OCI-LY7 (cell line): ENCODE measurements around a stretch of chr2.

GRCh38 chr2:221235891-221236334 lies 336.2 kb downstream of the EPHA4 start:
- PRO-cap, result no peak
- RAMPAGE, long total RNA, result no peak

DNA sequence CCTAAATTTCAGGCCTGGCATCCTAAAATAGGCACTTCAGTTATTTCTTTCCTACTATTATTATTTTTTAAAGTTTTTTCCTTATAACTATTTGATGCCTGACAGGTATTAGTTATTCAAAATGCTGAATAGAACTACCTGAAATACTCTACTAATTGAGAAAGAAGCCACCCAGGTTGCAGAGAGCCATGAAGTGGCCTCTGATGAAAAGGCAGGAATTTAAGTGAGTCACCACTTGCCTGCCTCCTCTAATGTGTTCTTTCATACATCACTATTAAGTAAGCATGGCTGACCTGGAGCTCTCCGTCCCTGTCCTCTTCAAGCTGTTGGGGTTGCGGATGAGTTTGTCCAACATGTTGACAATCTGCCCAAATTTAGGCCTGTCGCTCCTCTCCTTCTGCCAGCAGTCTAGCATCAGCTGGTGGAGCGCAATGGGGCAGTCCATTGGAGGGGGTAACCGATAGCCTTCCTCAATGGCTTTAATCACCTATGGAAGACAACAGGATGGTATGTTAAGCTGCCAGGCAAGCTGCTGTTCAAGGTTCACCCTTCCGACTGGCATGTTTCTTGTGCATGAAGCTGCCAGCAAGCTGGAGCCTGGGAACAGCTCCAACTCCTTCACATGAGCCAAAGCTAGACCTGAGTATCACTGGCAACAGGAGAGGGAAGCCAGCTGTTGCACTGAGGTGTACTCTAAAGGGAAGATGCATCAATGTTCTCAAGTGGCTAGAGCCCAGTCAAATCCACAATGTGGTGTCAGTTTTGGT lies 142.3 kb downstream of the EPHA4 start:
- PRO-cap, result no peak
- RAMPAGE, long total RNA, result no peak

GRCh38 chr2:221455304-221455822 lies 116.7 kb downstream of the EPHA4 start:
- PRO-cap, result no peak
- RAMPAGE, long total RNA, result no peak

GRCh38 chr2:221563690-221564667 lies 8.1 kb downstream of the EPHA4 start:
- PRO-cap, result no peak
- RAMPAGE, long total RNA, result no peak

DNA sequence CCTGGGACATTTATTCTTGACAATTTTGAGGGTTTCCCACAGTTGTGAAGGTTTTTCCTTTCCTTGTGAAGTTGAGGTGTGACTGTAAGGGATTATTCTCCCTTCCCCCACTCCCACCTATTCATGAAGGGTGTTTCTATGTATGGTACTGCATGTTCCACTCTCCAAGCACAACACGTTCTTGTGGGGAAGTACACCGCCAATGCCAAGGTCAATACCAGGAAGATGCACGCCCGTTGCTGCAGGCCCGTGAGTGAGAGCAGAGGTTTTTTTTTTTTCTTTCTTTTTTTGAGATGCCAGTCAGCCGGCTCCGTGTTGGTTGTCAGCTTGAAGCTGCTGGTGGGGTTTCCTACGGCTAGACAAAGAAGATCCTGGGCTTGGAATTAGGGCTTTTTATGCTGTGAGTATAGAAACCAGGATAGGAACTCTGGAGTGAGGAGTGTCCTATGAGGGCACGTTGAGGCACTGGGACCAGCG lies 38.6 kb upstream of the EPHA4 start:
- PRO-cap, result no peak
- RAMPAGE, long total RNA, result no peak

DNA sequence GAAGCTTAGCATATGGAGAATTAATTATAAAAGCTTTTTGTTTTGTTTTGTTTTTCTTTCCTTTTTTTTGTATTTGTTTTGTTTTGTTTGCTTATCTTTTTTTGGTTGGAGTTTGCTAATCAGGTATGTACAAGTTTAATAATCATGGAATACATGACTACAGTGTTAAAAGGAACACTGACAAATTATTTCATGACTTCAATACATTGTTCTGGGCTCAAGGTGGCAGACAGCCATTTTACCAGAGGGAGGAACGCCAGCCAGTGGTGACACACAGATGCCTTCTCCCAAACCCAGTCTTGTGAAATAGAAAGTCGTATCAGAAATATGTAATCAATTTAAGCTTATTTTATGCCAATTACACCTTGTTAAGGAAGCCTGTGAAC lies 263.9 kb upstream of the EPHA4 start:
- PRO-cap, result no peak
- RAMPAGE, long total RNA, result no peak

GRCh38 chr2:222319632-222319946 lies 366 bp downstream of the ENSG00000288658 start:
- PRO-cap, result no peak
- RAMPAGE, long total RNA, result no peak

DNA sequence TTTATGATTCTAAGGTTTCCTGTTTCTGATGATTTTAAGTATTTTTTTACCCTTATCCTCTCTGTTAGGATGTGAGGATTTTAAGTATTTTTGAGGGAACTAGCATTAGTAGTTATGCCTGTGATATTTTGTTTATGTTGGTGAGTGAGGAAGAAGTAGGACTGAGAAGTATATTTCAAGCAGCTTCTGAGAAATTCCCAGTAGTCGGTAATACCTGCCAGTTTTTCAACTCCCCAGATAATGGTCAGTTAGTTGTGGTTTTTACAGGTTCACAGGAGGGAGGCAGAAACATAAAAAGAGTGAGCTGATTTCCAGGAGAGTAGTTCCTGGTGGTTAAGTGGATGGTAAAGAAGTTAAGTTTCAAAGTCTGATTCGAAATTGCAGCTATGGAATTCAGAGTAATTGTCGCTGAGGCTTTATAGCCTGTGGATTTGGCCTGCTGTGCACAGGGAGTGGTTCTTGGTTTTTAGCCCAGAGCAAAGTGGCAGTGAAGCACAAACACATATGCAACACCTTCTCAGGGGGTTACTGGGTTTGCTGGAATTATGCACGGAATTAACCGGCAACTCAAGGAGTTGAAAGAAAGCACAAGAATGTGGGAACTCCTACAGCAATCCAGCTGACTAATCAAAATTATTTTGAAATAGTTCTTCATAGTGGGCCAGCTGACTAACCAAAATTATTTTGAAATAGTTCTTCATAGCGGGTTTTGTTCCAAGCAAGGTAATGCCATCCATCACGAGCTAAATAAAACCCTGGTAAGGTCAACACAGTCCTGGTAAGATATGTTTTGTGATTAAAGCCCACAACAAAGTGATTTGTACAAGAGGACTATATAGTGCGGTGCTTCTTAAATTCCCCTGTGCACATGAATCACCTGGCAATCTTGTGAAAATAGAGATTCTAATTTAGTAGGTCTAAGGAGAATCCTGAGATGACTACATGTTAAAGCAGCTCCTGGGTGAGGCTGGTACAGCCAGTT lies 94.3 kb downstream of the SGPP2 start:
- PRO-cap, result no peak
- RAMPAGE, long total RNA, result no peak

DNA sequence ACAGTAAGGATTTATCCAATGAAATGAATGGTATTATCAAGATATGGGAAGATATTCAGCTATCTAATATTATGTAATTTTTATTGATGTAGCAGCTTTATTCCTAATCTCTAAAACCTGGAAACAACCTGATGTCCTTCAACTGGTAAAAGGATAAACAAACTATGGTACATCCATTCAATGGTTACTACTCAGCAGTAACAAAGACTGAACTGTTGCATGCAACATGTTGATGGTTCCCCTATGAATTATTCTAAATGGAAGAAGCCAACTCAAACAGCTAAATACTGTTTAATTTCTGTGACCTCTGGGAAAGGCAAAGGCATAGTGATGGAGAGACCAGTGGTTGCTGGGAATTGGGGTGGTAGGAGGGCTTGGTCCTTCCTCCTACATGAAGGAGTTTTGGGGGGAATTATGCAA lies 113.5 kb downstream of the SGPP2 start:
- PRO-cap, result no peak
- RAMPAGE, long total RNA, result no peak

DNA sequence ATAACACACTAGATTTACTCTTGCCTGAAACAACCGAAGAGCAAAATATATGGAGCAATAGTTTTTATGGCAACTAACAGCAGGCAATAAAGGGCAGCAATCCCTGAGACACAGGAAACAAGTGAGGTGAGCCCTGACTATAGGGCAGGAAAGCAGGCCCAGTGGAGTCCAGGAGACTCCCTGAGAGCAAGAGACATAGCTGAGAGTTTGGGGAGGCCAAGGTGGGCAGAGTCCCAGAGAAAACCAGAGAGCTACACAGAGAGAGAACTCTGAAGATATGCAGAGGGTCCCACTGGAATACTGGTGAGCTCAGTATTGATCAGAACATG lies 18.8 kb downstream of the FARSB start:
- PRO-cap, result no peak
- RAMPAGE, long total RNA, result no peak

DNA sequence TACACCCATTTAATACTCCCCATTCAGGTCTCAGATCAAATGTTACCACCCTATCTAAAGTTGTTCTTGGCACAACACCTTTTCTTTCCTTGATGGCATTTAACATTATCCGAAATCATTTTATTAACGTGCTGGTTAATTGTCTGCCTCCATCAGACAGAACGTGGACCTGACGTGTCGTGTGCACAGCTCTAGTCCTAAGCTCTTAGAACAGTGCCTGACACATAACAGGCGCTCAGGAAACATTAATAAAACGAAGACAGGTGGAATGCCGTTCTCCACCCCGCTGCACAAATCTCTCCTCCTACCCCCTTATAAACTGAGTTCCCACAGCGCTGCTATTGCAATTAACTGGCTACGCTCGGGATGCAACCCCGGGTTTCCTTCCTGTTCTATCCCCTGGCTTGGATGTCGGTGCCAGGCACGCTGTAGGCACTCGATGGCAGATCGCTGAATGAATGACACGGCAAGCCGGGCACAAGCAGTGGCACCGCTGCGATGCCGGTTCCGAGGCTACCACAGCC lies 496 bp downstream of the FARSB start:
- PRO-cap, result unidirectional peak, plus-strand start at position 155 of the sequence; bidirectional peak, plus-strand start at position 344 of the sequence, minus-strand start at position 199 of the sequence; bidirectional peak, plus-strand start at position 435 of the sequence, minus-strand start at position 456 of the sequence
- RAMPAGE, long total RNA, result no peak

- PRO-cap, result no peak
- RAMPAGE, long total RNA, result no peak
Observed at GRCh38 chr2:222879186-222879842, 18.5 kb downstream of the ACSL3 start.

DNA sequence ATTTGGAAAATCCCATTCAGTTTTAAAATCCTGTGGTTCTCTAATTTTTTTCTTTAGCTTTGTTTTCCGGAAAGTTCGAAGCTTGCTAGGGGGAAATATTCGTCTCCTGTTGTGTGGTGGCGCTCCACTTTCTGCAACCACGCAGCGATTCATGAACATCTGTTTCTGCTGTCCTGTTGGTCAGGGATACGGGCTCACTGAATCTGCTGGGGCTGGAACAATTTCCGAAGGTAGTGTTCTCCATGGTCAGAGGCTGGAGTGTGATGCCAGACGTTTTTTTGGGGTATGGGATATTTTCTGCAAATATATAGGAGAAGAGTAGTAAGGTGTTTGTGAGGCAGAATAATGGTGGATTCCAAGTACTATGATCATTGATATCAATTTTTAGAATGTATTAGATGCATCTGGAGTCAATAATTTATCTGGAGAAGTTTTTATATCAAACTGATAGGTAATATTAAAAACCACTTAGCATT lies 66.2 kb downstream of the ACSL3 start:
- PRO-cap, result no peak
- RAMPAGE, long total RNA, result no peak

DNA sequence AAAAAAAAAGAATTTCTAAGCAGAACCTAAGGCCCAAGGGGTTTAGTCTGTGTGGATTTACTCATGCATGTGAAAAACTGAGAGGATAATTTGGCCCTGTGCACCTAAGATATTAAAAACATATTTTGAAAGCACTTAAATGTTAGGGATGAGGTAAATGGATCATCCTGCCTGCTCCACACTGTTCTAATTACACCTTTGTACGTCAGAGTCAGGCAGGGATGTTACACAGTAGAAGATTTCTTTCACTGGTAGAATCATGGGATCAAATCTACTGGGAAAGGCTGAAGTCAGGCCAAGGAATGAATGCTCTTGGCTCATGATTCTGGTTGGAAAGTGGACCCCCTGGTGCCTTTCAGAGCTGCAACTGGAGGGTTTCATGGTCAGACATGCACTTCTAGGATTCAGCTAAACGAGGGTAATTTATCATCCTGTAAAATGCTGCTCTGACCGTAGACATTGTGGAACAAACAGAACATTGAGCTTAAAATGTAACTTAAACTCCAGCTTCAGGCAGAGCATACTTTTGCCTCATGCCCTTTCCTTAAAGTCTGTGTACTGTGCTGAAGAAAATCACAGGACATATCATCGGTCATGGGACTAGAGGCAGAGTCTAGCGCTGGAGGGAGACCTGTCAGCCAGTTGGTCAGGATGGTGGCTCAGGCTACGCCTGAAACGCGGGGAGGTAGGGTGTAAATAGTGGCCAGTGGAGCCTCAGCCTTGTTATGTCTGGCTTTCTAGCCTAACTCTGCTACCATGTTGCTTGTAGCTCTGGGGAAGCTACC lies 4.9 kb downstream of the KCNE4 start:
- PRO-cap, result no peak
- RAMPAGE, long total RNA, result no peak

- PRO-cap, result no peak
- RAMPAGE, long total RNA, result no peak
Observed at GRCh38 chr2:223923967-223924396, 21.2 kb downstream of the WDFY1 start.

- PRO-cap, result no peak
- RAMPAGE, long total RNA, result no peak
Observed at GRCh38 chr2:223943694-223944713, 1.1 kb downstream of the WDFY1 start.

DNA sequence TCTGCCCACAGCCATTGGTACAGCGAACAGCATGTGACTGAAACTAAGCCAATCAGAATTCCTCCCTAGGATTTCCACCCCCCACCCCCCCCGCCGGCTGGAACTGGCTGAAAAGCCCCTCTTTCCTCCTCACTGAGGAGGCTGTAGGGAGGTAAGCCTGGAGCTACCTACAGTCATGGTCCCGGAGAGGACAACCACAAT lies 7.5 kb downstream of the SERPINE2 start:
- PRO-cap, result no peak
- RAMPAGE, long total RNA, result no peak

DNA sequence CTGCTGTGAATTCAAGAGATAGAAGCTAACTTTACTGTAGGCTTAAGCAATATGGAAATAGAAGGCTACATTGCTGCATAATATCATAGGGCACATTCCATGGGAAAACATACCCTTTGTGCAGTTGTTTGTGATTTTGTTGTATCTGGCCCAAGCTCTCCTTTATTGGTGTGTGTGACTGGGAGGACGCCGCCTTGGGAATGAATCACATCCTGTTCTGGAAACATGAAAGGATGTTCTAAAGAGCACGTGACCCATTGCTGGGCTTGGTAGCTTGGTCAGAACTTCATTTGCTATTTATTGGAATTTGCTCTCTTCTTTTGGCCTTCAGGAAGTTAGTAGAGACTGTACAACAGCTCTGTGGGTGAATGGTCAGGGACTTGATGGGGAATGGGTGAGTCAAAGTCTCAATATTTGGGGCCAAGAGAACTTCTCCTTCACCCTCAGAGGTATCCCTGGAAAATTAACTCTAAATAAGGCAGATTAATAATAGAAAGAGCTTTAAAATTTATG lies 106.8 kb upstream of the SERPINE2 start:
- PRO-cap, result no peak
- RAMPAGE, long total RNA, result no peak

GRCh38 chr2:224146436-224146816 lies 107.3 kb upstream of the SERPINE2 start:
- PRO-cap, result no peak
- RAMPAGE, long total RNA, result no peak

- PRO-cap, result no peak
- RAMPAGE, long total RNA, result no peak
Observed at GRCh38 chr2:224399667-224400132, 2.2 kb downstream of the FAM124B start.